Left common carotid artery plus branches (tissue), 1 donor: ENCODE measurements around a stretch of chr6.

DNA sequence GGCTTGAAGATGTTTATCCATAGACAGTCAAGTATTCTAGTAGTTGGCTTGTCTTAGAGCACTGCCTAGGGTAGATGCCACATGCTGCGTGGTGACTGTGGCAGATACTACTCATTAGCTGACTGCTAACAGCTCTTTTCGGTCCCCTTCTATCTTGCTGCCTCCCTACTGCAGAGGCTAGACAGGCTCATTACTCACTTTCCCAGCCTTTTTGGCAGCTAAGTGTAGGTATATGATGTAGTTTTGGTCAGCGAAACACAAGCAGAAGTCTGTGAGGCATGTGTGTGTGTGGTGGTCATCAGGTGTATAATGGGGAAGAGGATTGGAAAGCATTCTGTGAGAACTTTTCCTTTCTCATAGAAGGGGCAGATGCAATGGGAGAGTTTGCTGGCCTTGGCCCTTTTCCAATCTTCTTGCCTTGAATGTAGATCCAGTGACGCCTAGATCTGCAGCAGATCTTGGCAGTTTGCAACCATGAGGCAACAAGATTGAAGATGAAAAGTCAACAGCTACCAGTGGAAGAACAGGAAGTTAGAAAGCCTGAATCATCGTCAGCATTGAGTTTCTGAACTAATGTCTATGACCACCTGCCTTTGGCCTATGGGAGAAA lies 4.4 kb upstream of the IFNGR1 start:
- PRO-cap, result no peak

DNA sequence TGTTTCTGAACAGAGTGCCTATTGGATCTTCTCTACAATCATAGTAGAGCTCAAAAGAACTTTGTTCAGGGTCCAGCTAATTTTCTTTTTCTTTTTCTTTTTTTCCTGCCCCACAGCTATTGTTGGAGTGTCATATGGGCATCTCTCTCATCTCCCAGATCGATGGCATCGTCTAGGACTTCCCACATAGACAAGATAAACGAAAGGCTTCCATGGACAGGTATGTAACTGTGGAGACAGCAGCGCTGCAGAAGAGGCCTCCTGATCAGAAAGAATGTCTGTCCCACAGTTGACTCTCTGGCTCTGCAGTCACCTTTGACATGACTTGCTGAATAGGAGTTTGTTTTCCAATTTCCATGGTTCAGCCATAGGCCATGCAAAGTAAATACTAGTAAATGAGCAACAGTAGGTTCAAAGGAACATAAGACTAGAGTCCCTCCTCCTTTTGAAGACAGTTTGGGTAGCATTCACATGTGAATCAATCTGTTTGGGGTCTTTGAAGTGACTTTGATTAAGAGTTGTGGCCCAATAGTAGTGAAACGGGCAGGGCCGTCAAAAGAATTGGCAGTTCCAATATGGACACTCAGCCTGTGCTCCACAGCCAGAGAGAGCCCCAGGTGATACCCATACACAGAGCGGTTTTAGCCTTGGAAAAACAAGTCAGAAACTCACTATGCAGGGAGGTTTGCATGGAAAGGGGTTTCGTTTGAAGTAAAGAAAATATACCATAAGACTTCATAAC lies 134.7 kb upstream of the IFNGR1 start:
- PRO-cap, result no peak

DNA sequence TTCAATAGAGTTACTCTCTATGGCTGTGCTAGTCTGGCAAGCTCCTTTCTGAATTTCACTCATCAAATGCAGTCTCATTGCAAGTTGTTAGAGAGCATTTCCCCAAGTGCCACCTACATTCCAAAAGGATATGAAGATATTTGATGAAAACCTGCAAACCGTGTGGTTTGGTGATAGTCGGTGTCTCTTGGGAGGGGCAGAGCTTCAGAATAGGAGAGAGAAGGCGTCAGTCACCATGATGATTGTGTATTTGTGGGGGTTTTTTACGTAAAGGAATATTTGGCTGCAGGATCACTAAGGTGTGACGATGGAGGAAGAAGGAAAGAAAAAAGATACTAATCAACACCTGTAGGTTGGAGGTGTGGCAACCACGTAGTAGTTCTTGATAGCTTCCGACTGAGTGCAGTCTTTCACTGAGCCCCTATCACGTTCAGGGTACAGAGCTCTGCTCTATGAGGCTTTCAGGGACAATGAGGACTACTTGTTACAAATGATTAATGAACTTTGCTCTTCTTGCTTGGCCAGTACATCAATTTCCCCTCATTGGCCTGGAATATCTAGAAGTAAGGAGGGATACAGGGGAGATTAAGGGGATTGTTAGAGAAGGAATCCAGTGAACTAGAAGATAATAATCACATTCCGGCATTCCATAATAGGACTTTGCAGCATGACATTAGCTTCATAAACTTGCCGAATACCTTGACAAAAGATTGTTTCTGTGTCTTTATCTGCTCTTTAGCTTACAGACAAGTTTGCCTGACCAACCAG lies 73.0 kb upstream of the TNFAIP3 start:
- PRO-cap, result no peak

DNA sequence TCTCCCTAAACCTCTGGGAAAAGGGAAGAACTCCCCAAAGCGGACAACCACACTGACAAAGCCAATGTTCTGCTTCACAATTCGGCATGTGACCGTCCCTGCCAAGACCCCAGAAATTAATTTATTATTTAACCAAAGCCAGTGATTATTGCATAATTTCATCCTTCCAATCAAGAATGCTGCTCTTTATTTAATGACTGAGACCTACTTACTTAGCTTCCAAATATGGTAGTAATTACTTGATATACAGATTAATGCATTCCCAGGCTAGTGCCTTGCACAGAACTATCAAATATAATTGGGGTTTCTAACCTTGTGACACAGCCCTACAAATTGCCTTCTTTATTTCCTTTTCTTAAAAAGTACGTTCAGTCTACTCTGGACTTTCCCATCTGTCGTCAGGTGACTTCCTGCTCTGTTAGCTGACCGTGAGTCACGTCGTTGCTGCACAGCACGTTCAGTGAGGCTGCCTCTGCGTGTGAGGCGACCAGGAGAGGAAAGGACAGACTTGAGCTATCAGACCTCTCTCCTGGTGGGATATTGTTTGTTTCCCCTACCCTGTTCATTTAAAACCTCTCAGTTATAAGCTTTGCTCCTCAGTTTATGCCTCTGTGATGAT lies 55.8 kb upstream of the TNFAIP3 start:
- PRO-cap, result no peak

GRCh38 chr6:137878299-137879013 lies 11.4 kb downstream of the TNFAIP3 start:
- PRO-cap, result no peak

DNA sequence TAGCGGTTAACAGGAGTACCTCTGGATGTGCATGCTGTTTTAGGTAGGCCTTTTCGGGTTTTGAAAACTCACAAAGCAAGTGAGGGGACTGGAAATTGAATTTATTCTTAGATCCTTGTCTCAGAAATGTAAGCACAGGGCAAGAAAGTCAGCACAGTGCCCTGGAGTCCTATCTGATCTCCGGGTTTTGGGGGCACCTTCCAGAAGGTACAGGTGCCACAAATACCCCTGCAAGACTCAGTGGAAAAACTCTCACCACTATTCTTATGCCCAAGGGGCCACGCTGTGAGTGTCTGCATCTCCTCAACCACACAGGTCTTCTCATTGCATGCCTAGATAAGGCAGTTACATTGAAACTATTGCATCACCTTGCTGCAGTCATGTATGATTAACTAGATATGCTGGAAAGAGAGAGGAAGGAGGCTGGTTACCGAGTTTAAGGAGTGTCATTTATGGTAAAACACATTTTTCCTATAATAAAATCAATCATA lies 37.3 kb downstream of the TNFAIP3 start:
- PRO-cap, result no peak

GRCh38 chr6:137910421-137910904 lies 43.4 kb downstream of the TNFAIP3 start:
- PRO-cap, result no peak

DNA sequence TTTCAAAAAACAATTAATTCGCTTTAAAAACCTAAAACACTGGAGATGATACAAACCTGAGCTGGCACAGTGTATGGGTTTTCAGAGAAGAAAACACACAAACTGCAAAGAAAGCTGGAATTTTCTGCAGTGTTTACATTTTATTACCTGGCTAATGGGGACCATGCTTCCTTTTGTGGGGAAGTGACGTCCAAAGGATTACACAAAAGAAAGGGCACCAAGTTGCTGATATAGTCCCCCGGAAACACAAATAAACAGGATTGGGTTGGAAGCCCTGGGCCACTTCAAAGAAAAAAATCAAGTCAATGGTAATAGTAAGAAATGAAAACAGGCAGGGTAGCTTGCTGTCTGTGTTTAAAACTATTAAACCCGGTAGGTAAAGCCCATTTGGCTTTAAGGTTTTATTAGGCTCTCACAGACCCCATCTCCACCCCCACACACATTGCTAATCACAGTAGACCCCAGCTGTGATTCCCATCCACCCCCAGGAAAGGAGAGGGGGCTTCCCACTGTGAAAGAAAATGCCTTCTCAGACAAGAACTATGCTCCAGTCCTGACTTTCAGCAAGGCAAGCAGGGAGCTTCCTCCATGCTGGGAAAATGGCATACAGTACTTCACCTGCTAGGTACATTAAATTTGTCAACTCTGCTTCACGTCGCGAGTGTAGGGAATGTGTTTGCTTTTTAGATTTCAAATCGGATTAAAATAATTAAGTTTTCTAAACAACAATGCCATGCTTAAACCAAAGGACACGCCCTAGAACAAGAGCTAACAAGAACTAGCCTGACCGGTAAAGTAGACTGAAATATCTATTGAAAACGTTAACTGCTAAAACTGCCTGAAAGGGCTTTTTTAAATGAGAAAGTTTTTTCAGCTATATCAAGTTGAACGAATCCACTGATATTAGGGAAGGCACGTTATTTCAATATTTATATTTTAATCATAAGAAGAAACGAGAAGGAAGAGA lies 1.1 kb downstream of the PERP start:
- PRO-cap, result no peak

DNA sequence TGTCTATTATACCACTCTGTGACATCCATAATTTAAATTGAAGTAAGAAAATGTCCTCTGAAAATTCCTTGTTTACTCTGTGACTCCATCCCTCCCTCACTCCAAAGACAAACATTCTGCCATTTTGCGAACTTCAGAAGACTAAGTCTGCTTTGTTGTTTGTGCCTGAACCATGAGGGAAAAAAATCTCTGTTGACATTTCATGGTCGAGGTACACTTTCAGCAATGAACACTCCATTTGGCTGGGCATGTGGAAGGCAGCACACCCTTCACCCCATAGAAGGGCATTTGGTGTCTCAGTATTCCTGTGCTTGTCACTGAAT lies 4.6 kb upstream of the PBOV1 start:
- PRO-cap, result no peak

- PRO-cap, result no peak
Observed at GRCh38 chr6:138250539-138251157, 32.4 kb upstream of the PBOV1 start.

DNA sequence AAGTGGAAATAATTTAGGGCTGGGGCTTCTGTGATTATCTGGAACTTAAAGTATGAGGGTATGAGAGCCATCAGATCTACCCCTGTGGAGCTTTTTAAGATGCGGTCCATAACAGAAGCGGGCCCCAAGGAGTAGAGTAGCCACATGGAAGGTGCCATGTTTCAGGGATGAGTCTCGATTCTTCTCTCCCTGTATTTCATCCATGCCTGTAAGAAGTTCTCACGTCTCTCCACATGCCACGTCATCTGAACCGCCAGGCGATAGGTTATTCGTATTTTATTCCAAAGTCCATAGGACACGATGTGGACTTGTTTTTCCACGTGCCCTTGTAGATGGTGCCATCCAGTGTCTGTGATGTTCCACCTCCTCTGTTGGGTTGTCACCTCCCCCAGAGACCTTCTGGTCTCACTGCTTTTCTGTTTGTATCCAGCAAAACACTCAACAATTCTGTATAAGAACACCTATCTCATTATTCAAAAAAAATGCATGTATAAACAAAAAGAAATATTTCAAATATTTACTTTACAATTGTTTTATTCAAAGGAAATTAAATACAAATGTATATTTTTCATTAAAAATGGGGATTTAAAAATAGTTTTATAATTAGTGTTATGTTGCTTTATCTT lies 17.6 kb downstream of the HEBP2 start:
- PRO-cap, result no peak

GRCh38 chr6:138433545-138434195 lies 29.6 kb downstream of the HEBP2 start:
- PRO-cap, result no peak

- PRO-cap, result no peak
Observed at GRCh38 chr6:138540354-138540947, 41.2 kb upstream of the NHSL1 start.

- PRO-cap, result no peak
Observed at GRCh38 chr6:138555514-138556180, 56.4 kb upstream of the NHSL1 start.

DNA sequence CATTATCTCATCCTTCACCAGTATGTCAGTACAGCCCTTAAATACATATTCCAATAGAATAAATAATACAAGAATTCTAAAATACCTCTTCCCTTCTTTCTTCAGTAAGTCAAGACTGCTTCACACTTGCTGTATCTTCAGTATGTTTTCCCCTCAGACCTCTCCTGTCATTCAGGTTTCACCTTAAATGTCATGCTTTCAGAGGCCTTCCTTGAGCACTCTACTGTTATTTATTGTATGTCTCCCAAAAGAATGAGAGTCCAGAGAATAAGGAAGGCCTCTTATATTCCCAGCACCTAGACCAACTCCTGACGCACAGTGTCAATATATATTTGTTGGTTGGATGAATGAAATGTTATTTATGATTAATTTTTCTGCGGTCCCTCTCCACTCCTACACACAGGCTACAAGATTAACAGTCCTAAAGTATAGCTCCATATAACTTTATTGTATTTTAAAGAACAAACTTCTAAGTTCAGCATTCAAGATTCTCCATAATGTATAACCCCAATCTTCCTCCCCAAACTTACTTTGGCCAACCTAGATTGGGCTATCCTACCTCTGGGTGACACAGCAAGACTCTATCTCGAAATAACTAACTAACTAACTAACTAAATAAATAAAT lies 25.4 kb downstream of the REPS1 start:
- PRO-cap, result no peak

GRCh38 chr6:139013155-139013594 lies 15.4 kb upstream of the ABRACL start:
- PRO-cap, result no peak

DNA sequence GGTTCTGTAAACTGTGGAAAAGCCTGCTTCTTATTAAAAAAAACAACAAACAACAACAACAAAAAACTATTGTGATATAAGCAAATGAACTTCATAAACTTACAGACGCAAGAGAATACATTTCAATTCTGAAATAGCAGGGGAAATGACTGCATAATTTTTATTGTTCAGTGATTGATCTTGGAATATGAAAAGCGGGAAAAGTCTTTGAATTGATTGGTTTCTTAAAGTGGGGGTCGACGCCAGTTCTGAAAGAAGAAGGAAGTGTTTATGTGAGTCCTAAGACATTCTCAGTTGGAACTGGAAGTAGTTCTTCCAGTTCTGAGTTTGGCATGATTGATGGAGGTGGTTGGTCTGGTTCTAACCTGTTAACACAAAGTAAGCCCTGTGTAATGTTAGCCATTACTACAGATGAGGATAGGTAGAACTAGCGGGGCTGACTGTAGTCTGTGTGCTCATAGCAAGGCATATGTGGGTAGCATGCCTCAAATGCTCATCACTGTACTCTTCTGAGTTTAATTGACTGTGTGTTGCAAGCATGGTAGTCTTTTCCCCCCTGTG lies 25.1 kb downstream of the CITED2 start:
- PRO-cap, result no peak

- PRO-cap, result no peak
Observed at GRCh38 chr6:139367755-139368589, 6.5 kb downstream of the CITED2 start.

- PRO-cap, result no peak
Observed at GRCh38 chr6:139372357-139372635, 2.2 kb downstream of the CITED2 start.

DNA sequence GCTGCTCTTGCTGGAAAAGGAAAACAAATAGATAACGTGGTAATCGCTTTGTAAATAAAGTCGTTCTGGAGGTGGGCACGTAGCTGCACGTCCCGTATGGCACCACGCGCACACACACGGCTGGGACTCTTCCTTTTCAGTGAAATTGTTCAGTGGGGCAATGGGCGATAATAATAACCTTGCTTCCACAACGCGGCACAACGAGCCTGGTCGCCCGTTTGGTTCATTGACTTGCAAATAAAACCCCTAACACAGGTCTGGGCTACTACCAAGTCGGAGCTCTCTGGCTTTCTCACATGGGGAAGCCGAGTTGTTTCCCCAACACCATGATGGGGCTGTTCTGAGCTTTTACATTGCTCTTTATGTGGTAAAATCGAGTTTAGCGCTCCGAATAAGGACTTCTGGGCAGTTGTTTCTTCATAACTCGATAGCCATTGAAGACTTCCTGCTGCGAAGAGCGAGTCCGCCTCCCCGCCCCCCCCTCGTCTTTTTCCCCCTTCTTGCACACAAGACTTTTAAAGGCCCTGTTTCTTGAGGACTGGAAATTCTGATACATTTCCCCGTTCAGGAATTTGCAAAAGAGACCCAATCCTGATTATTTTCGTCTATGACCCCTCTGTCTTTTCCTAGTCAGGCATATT lies 1.4 kb upstream of the CITED2 start:
- PRO-cap, result no peak